Upper lobe of left lung (tissue), 5 donors: ENCODE data around the genes S100PBP and FNDC5.

GRCh38 chr1:32611996-32612534 lies 38.3 kb downstream of the ZBTB8OS start:
- PRO-cap, 2 experiments = peak in 2 of 2 experiments; most common plus-strand start chr1:32612411 (in 1); most common minus-strand start chr1:32612237 (in 2)
- RAMPAGE, long total RNA, 4 experiments = no peak in any of the 4 experiments

DNA sequence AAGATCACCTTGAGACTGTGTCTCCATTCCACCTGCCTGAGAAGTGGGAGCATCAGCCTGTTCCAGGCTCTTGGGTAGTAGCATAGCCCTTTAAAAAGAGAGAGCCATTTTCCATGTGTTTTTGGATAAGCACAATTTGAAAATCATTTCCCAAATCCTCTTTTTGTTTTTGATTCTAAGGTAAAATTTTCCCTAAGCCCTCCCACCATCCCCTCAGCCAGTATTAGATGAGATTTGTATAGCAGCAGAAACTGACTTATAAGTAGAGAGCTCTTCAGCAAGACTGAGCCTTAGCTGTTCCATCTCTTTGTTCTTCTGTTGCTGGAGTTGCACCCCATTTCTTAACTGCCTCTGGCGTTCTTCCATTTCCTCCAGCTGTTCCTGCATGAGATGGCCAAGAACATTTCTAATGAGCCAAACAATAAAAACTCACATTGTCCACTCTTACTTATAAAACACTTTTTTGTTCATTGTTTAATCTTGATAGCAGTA lies 18.5 kb downstream of the SYNC start:
- PRO-cap, 2 experiments = no peak in any of the 2 experiments
- RAMPAGE, long total RNA, 4 experiments = no peak in any of the 4 experiments

GRCh38 chr1:32700111-32700396 lies 2.5 kb downstream of the SYNC start:
- PRO-cap, 2 experiments = no peak in any of the 2 experiments
- RAMPAGE, long total RNA, 4 experiments = no peak in any of the 4 experiments

DNA sequence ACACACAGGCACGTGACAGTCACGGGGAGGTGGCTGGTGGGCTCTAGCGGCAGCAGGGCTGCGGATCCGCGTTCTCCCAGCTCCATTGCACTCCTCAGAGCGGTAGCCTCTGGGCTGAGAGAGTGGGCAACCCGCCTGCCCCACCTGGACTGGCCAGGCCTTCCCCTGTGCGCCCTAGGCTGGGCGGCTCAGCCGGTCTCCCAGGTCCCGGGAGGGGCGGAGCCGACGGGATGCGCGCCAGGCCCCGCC lies 12.0 kb downstream of the KIAA1522 start:
- PRO-cap, 2 experiments = peak in 1 of 2 experiments; most common minus-strand start position 151 of the sequence (in 1)
- RAMPAGE, long total RNA, 4 experiments = no peak in any of the 4 experiments

DNA sequence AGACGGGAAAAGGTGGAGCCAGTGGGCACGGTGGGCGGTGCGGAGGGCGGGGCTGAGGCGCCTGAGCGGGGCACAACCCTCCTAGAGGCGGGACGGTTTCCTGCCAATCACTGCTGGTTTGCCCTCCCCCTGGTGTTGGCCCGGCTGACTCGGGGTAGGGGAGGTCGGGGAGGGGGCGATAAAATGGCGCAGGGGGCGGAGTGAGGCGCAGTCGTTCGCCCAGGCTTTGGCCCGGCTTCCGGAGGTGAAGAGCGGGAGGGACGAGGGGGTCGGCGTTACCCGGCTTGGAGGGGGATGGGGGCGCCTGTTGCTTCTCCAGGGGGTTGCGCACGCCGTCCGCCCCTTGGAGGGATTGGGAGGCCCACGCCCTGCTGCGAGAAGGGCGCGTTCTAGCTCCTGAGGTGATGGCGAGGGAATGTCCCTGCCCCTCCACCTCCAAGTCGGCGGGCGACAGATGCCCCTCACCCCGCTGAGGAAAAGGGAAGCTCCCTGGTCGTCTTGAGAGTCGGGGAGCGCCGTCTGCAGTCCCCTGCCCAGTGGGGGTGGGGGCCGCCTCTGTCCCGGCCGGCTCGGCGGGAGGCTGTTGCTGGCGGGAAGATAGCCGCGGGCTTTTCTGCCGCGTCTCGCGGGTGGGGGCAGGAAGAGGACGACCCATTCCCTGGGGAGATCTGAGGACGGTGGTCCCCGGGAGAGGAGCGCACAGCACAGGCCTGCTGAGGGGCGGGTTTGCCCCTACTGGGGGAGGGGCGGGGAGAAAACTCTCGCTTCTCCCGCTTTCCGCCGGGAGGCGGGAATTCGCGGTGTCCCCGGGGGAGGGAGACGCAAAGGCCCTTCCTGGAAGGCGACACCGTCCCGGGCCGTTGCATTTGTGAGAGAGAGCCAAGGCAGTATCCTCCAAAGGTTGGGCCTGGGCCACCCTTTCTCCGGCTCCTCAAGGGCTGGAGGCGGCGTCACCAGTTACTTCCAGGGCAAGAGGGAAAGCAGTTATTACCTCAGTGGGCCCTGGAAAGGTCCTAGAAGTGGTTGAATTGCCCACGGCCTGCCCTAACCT lies at the start of gene S100PBP:
Gene S100PBP, plus strand, starts transcription at position 208 of the 1,051 bp plus-strand sequence.
- PRO-cap, 2 experiments = peak in 2 of 2 experiments; most common plus-strand start position 181 of the sequence (in 2); most common minus-strand start position 737 of the sequence (in 2)
- RAMPAGE, long total RNA, 4 experiments = start-site peak on the plus strand in 4 of 4 experiments, centred at positions 168 to 346 of the sequence, 115 to 267 reads per replicate

DNA sequence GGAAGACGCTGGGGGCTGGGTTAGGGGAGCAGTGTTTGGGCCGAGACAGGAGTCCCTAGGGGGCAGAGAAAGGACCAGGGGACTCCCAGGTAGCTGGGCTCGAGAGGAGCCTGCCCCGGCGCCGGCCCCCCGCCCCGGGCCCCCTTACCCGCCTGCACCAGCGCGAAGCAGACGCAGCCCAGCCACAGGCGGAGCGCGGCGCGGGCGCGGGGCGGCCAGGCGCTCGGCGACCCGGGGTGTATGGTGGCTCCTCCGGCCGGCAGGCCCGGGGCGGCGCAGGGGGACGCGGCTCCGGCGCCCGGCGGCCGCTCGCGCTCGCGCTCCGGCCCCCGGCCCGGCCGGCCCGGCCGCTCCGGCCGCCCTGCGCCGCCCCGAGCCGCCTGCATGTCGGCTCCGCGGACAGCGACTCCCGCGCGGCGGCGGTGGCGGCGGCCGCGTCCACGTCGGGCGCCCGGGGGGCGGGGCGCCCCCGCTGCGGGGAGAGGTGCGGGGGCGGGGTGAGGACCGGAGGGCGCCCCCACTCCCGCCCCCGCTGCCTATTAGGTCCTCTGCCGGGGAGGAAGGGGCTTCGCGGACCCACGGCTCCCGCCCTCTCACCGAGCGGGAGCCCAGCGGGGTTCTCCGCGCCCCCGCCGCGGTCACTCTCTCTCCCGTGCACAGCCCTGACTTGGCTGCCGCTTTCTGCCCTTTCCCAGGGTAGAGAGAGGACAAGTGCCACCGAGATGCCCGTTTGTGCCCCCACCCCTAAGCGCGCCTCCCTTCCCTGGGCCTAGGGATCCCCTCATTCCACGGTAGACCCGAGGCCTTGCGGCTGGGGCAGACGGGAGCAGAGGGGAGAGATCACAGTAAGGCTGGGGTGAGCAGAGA lies at the start of gene FNDC5:
Gene FNDC5, minus strand, starts transcription at position 408 of the 867 bp plus-strand sequence.
- PRO-cap, 2 experiments = no peak in any of the 2 experiments
- RAMPAGE, long total RNA, 4 experiments = no peak in any of the 4 experiments

DNA sequence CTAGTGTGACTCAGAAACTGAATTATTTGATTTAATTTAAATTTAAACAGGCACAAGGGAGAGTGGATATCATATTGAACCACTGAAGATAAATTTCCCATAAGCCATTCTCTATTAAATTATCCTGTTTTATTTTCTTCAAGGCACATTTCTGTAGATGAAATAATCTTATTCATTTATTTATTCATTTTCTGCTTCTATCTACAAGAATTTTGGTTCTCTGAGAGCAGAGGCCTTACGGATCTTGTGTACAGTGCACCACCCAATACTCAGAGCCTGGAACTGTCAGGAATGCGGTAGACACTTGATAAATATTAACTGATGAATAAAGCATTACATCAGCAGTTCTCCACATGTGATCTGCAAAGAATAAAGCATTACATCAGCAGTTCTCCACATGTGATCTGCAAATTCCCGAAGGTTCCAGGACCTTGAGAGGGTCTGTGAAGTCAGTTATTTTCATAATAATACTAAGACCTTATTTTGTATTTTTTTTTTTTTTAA lies 11.5 kb upstream of the TMEM54 start:
- PRO-cap, 2 experiments = no peak in any of the 2 experiments
- RAMPAGE, long total RNA, 4 experiments = no peak in any of the 4 experiments

- PRO-cap, 2 experiments = no peak in any of the 2 experiments
- RAMPAGE, long total RNA, 4 experiments = no peak in any of the 4 experiments
Observed at GRCh38 chr1:32929117-32929466, 27.9 kb upstream of the TMEM54 start.

- PRO-cap, 2 experiments = no peak in any of the 2 experiments
- RAMPAGE, long total RNA, 4 experiments = no peak in any of the 4 experiments
Observed at GRCh38 chr1:33142674-33143265, 39.1 kb downstream of the TRIM62 start.

DNA sequence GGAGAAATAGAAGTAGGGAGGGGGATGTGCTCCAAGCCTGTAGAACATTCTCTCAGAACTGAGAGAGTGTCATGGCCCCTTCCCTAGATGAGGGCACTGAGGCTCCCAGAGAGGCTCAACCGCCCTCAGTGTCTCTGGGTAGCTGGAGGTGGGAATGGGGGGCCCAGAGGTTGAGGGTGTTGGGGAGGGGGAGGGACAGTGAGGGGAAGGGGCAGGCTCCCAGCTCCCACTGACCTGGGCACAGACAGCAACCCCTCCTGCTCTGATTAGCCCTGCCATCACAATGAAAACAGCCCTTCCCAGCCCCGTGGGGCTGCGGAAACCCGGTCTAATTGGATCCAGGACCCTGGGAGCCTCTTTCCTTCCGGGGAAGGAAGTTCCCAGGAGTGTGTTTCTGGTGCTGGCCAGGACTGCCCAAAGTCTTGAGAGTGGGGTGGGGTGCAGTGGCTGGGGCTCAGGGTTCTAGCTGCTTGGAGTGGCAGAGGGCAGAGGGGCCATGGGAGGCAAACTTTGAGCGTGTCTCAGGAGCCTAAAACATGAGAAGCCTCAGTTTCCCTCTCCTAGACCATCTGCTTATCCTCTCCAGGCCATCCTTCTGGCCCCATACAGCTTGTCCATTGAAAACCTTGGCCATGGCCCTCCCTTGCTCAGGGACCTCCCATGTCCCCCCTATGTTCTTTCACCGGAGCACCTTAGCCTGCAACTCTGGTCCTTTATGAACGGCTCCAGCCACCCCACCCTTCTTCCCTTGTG lies 9.0 kb downstream of the ZNF362 start:
- PRO-cap, 2 experiments = no peak in any of the 2 experiments
- RAMPAGE, long total RNA, 4 experiments = no peak in any of the 4 experiments

DNA sequence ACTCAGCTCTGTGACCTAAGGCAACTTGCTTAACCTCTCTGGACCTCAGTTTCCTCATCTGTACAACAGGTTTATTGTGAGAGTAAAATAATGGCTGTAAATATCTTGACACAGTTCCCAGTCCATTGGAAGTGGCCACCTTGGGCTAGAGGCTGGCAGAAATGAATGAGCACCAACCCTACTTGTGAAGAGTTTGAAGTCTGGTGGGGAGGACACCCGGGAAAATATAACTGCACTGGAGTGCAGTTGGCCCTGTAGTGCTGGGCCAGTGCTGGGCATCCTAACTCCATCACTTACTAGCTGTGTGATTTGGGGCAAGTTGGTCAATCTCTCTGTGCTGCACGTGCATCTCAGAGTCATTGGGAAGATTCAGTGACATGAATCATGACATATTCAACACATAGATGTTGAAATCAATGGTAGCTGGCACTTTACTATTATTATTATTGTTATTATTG lies 13.7 kb downstream of the ZNF362 start:
- PRO-cap, 2 experiments = no peak in any of the 2 experiments
- RAMPAGE, long total RNA, 4 experiments = no peak in any of the 4 experiments

DNA sequence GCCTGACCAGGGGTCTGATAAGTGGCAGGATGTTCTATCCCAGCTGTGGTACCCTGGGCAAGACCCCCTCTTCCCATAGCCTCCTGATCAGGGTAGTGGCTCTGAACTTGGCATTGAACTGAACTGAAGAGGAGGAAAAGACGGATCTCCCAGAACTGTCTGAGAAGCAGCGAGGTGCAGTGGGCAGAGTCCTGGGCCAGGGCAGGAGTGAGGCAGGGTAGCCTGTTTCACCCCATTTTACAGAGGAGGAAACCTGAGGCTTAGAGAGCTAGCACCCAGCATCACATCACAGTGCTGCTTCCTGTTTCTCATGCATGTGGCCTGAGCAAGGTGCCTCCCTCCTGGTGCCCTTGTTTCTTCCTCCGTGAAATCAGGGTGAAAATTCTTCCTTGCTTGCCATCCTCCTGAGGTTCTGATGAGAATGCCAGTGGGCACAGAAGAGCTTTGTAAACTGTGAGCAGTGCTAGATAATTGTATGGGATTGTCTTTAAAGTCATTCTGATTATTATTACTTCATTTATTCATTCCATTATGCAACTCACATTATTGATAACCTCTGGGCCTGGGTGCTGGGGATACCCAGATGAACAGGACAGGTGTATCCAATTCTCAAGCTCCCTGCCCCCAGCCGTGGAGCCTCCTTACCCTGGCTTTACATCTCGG lies 17.2 kb downstream of the ZNF362 start:
- PRO-cap, 2 experiments = no peak in any of the 2 experiments
- RAMPAGE, long total RNA, 4 experiments = no peak in any of the 4 experiments

DNA sequence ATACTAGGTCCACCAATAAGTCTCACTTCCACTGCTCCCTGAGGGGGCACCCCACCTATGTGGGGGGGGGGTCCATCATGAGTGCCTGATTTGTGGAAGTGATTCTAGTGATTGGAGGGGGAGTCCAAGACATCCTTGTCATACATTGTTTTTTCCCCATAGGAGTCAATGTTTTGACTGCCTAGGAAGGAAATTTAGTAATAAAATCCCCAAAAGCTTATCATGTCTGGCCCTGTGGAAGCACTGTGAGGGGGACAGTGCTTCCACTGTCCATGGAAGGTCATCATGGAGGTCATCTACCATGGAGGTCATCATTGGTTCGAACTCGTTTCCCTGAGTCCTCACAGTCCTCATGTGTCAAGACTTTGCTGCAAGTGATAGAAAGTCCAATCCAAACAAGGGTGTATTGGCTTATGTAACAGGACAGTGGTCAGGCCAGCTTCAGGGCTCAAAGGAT lies 19.9 kb downstream of the A3GALT2 start:
- PRO-cap, 2 experiments = no peak in any of the 2 experiments
- RAMPAGE, long total RNA, 4 experiments = no peak in any of the 4 experiments

DNA sequence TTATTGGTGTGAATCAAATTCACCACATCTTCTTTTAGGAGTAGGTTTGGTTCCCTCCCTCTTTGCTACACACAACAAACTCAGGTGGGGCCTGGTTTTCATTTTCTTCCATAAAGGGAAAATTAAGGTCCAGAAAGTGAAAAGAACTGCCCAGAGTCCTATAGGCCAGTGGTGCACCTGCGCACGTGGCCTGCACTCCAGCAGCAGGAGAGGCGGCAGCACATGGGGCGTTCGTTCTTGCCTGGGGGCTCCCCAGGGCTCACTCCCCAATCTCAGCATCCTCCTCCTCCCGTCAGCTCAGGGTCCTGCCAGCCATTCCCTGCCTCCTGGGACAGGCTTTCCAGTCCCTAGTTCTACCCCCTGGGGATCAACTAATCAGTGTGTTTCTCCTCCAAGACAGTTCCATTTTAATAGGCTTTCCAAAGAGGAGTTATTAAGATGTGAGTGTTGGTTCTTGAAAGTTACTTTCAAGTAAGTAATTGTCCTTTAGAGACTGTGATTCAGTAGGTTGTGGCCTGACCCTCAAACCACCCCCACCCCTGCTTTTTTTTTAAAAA lies 1.2 kb upstream of the A3GALT2 start:
- PRO-cap, 2 experiments = no peak in any of the 2 experiments
- RAMPAGE, long total RNA, 4 experiments = no peak in any of the 4 experiments

DNA sequence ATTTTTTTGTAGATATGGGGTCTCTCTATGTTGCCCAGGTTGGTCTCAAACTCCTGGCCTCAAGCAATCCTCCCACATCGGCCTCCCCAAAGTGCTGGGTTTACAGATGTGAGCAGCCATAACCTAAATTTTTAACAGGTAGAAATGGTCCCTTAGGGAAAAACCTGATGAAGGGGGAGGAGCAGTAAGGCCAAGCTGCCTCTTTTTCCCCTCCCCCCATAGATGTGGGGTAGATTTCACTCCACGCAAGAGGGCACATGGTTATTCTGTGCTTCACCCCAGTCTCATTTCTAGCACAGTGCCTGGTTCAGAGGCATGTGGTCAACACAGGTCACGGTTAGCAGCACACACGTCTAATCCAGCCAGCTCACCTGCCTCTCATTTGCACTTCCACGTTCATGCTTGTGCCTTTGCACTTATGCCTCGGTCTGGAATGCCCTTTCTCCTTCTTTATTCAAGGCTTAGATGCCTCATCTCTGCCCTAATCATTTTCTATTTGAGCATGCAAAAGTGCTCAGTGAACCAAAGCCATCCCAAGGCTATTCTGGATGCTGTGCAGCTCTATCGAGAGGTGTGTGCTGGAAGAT lies 1.9 kb upstream of the A3GALT2 start:
- PRO-cap, 2 experiments = no peak in any of the 2 experiments
- RAMPAGE, long total RNA, 4 experiments = no peak in any of the 4 experiments

- PRO-cap, 2 experiments = no peak in any of the 2 experiments
- RAMPAGE, long total RNA, 4 experiments = no peak in any of the 4 experiments
Observed at GRCh38 chr1:33332065-33333221, 11.5 kb upstream of the A3GALT2 start.

DNA sequence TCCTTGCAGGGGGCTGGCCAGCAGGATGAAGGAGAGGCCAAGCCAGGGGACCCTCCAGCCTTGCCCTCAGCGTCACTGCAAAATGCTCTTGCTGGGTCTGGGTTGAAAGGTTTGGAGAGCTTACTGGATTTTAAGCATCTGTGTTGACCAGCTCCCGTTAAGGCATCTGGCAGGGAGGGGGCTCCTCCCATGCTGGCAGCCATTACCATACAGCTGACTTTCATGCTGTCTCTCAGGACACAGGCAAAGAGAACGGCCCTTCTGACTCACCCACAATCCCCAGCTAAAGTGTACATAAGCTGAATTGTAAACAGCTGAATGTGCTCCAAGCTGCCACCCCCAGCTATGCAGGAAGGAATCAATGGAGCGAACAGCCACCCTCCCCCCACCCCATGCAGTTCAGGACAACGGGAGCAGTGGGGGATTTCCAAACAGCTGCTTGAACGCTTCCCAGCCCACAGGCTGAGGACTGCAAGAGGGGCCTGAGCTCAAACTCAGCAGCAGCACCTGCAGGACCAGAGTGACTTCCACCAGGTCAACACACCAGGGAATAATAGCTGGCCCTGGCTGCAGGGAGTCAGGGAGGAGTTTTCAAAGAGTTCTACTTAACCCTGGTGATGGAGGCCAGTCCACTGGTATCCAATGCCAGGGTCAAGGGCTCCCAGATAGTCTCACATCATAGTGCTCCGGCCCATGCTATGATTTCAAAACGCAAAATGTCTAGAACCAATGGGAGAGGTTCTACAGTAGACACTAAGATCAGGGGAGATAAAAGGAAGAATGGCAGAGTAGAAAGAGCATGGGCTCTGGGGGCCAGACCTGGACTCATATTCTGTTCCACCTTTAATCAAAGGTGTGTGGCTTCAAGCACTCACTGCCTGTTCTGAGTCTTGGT lies 21.5 kb upstream of the A3GALT2 start:
- PRO-cap, 2 experiments = peak in 1 of 2 experiments; most common plus-strand start position 458 of the sequence (in 1); most common minus-strand start position 285 of the sequence (in 1)
- RAMPAGE, long total RNA, 4 experiments = no peak in any of the 4 experiments

DNA sequence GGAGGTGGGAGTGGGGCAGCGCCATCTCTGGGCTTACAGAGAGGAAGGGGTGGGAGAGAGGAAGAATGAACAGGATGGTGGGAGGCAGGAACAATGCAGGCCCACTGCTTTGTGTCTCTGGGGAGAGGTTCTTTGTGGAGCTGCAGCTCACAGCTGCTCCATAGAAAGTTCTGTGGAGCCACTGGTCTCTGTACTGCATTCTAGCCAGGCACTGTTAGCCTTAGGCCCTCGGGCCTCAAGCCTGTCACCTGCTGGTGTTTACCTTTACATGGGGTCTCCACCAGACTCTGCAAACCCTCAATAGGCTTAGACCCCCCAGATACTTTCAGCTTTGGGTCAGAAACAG lies 43.7 kb upstream of the A3GALT2 start:
- PRO-cap, 2 experiments = no peak in any of the 2 experiments
- RAMPAGE, long total RNA, 4 experiments = no peak in any of the 4 experiments

- PRO-cap, 2 experiments = no peak in any of the 2 experiments
- RAMPAGE, long total RNA, 4 experiments = no peak in any of the 4 experiments
Observed at GRCh38 chr1:33461473-33461775, 11.0 kb upstream of the ZSCAN20 start.

DNA sequence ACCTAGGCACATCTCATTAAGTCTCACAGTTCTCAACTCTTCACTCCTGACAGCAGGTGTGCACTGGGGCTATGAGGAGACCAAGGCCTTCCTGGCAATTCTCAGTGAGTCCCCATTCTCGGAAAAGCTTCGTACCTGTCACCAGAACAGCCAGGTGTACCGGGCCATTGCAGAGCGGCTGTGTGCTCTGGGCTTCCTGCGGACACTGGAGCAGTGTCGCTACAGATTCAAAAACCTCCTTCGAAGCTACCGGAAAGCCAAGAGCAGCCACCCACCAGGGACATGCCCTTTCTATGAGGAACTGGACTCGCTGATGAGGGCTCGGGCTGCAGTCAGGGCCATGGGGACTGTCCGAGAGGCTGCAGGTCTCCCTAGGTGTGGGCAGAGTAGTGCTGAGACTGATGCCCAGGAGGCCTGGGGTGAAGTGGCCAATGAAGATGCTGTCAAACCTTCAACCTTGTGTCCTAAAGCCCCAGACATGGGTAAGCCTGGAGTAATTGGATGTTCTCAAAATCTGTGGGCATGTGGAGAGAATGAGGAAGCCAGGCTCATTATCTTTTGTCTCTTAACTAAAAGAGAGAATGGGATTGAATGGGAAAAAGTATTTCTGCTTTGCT lies 20.8 kb downstream of the ZSCAN20 start:
- PRO-cap, 2 experiments = no peak in any of the 2 experiments
- RAMPAGE, long total RNA, 4 experiments = no peak in any of the 4 experiments